RPMI7951 (cell line): ENCODE measurements around a stretch of chr1.

DNA sequence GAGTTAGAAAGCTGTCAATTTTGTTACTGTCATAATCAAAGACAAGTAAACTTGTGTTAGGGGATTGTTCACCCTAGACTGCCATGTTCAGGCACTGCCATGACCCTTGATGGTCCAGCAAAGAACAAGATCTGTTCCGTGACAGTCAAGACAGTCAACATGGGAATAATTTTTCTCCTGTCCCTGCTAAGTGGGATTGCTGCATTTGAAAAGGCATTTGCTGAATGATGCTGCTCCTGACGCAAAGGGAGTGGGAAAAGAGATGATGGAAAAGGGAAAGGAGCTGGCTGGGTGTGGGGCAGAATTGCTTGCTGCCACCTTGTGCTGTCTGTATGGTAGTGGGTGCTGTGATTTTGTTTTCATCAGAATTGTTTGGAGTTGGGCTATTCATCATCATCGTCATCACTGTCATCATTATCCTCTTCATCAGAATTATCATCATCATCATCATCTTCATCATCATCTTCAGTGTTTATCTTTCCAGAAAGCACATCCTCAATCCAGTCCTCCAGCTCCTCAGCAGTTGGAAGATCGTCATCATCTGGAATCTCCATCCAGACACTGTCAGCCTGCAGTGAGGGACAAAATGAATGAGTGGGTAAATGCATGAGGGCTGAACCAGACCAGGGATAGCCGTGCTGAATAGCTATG, 59.2 kb downstream of the VANGL1 start:
- RAMPAGE, long total RNA = no peak

DNA sequence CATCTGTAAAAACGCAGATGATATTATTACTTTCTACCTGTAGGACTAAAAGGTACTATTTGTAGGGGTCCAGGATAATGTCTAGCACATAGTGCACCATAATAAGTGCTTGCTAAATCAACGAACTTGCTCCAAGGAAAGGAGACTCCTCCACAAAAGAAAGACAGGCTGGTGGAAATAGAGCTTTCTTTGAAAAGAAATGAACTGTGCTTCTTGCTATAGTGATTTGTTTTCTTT, 30.7 kb upstream of the SLC22A15 start:
- RAMPAGE, long total RNA = no peak

- RAMPAGE, long total RNA = no peak
These were observed 56.6 kb downstream of the MAB21L3 start for GRCh38 chr1:116167625-116168295.

DNA sequence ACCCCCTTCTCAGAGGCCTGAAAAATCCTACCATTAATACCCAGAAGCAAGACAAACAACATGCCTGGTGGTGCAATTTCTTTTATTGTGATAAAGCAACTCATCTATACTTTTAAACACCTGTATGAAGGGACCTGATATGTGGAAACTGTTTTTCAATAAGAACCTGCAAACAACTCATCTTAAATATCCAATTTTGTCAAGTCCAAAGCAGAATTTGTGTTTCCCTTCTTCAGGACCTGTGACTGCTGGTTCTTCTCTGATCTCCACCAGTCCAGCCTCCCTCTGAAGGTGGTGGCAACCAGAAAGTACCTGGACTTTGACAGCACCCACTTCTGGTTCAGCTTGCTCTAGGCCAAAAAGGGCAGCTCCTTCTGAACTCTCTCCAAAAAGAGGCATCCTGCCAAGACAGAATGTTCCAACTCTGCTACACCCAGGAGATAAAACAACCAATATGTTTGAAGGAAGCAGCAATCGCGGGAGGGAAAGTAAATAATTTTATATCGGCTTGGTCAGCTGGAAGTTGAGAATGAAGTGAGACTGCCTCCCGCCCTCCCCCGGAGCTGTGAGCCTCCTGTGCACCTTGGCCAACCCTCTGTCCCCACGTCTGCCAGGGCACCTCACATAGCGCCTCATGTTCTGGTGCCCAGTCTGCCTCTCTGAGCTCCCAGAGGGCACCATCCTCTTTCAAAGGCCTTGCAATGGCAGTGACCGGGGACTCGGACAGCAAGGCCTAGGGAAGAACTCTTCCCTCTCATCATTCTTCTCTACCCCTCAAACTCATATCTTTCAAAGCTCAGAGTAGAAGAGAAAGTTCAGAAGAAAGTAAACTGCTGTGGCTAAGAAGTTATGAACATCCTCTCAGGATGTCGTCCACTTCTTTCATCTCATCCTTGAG, 130.3 kb upstream of the ATP1A1 start:
- RAMPAGE, long total RNA = no peak

DNA sequence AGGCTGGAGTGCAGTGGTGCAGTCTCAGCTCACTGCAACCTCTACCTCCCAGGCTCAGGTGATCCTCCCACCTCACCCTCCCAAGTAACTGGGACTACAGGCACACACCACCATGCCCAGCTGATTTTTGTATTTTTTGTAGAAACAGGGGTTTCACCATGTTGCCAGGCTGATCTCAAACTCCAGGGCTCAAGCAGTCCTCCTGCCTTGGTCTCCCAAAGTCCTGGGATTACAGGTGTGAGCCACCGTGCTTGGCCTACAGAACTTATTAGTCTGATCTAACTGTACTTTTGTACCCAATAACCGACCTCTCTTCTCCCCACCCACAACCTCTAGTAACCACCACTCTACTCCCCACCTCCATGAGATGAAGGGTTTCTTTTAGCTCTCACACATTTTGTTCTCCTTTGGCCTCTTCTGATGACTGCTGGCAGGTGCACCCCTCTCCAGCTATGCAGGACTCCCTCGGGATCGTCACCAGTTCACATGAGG, 100.0 kb upstream of the ATP1A1 start:
- RAMPAGE, long total RNA = no peak

DNA sequence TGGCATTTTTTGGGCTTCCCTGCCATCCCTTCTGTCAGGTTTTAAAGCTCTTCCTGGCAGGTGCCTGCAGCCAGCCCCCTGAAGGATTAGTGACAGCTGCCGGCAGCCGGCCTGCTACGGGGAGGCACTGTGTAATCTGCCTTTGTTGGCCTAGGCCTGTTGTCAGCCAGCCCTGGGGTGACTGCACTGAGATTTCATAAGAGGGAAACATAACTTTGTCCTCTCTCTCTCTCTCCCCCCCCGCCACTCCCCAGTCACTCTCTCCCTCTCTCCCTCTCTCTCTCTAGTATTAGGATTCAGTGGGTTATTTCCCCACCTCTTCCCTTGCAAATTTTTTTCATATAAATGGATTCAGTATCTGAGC, 99.6 kb upstream of the ATP1A1 start:
- RAMPAGE, long total RNA = no peak

DNA sequence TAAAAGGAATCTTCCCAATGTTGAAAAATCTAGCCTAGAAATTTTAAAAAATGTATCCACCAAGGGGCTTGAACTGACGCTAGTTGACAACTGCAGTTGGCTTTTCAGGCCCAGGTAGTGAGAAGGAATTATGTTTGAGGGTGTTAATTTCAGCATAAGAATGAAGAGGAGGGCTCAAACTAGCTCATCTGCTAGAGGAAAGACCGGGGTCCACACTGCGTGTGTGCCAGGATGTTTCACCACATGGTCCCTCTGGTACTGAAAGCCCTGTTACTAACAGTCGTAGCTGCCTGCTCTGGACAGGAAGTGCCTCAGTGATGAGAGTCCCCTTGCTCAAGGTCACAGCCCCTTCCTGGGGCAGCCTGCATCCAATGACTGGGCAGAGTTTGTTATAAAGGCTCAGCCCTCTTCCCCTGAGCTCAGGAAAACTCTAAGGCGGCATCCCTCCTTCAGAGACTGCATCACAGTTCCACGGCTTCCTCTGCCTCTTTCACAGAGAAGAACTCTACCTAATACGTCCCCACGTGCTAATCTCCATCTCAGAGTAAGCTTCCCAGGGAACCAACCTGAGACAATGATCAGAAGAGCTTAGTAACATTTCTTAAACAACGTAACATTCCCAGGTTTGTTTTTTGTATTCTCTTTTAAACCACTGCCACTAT, 38.2 kb upstream of the ATP1A1 start:
- RAMPAGE, long total RNA = no peak

DNA sequence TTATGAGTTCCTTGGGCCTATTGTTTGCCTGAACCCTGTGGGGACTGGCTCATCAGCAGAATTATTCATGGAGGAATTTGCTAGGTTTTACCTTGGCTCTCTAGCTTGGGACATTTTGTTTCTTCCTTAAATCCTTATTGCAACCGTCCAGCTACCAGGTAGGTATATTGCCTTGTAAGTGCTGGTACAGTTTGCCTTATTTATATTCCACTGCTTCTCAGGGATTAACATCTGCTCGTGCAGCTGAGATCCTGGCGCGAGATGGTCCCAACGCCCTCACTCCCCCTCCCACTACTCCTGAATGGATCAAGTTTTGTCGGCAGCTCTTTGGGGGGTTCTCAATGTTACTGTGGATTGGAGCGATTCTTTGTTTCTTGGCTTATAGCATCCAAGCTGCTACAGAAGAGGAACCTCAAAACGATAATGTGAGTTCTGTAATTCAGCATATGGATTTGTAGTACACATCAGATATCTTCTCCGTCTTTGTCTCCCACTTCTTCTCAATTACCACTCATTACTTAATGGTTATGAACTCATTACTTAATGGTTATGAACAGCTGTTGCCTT, 14.1 kb downstream of the ATP1A1 start:
- RAMPAGE, long total RNA = no peak

DNA sequence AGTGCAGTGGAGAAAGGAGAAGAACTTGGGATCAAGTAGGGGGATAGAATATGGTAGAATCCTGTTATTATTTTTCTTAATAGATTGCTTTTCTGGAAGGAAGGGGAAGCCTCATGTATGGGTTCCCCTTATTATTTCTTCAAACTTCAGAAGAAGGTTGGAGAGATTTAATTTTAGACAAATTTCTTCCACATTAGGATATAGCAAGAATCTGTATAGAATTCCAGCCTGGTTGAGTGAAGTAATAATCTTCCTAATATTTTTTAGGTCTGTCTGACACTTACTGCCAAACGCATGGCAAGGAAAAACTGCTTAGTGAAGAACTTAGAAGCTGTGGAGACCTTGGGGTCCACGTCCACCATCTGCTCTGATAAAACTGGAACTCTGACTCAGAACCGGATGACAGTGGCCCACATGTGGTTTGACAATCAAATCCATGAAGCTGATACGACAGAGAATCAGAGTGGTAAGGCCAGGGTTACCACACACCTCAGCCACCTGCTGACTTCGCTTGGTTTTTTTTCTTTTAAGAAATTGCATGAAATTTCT, 17.0 kb downstream of the ATP1A1 start:
- RAMPAGE, long total RNA = no peak

- RAMPAGE, long total RNA = no peak
These were observed 18.1 kb downstream of the ATP1A1 start for GRCh38 chr1:116391052-116391574.

- RAMPAGE, long total RNA = no peak
These were observed 23.4 kb downstream of the ATP1A1 start for GRCh38 chr1:116396151-116397162.

DNA sequence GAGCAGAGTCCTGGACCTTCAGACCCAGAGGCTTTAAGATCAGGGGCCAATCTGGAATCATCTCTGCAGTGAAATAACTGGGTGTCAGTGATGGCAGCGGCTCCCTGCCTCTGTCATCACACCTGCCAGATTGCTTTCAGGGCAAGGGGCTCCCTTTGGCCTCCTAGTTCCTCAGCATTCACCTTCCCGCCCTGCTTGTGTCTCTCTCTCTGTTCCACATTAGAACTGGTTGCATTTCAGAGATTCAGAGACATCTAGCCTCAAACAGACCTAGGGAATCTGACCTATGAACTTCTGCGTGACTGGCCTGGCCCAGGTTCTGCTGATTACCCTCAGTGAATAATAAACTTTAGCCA, 87.8 kb downstream of the ATP1A1 start:
- RAMPAGE, long total RNA = no peak

- RAMPAGE, long total RNA = no peak
These were observed 95.6 kb downstream of the CD58 start for GRCh38 chr1:116475005-116475848.

GRCh38 chr1:116509164-116509801, 61.5 kb downstream of the CD58 start:
- RAMPAGE, long total RNA = no peak

DNA sequence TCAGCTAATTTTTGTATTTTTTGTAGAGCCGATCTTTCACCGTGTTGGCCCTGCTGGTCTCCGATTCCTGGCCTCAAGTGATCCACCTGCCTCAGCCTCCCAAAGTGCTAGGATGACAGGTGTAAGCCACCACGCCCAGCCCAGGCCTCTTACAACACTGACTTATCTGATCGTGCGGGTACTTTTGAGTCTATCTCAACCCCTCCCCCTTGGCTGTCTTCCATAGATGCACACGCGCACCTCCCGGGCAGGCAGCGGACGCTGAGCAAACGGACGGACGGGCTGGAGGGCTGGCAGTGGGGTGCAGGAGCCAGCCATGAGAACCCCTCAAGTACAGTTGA, 1.1 kb downstream of the CD58 start:
- RAMPAGE, long total RNA = no peak

- RAMPAGE, long total RNA = no peak
These were observed 24.2 kb downstream of the IGSF3 start for GRCh38 chr1:116643313-116643768.

DNA sequence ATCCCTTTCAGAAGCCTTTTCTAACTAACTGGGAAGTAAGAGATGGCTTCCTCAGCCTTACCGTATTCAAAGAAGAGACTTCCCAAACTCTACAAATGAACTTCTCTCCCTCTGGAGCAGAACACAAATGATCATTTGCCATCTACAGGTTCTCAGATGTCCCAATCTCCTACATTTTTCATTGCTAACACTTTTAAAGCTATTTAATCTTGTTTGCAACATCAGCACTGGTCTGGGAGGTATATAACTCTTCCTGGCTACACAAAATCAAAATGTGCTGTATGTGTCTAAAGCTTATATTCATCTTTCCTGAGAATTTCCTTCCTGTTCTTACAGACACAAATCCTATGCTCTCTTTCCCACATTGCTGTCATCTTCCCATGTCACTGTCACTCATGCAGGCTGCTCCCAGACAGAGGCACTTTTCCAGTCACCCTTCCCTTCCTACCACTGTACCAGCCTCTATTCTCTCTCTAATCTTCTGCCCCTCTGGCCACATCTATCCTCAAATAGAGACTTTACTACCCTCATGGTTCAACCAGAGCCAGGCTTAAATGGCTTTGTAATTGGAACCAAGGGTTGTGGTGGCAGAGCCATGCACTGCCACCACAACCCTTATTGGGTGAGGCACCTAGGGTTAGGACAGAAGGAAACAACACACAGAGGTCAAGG, 4.5 kb downstream of the IGSF3 start:
- RAMPAGE, long total RNA = no peak

- RAMPAGE, long total RNA = no peak
These were observed 54.4 kb downstream of the CD2 start for GRCh38 chr1:116808377-116809326.

GRCh38 chr1:116824666-116824926, 70.4 kb downstream of the CD2 start:
- RAMPAGE, long total RNA = no peak

DNA sequence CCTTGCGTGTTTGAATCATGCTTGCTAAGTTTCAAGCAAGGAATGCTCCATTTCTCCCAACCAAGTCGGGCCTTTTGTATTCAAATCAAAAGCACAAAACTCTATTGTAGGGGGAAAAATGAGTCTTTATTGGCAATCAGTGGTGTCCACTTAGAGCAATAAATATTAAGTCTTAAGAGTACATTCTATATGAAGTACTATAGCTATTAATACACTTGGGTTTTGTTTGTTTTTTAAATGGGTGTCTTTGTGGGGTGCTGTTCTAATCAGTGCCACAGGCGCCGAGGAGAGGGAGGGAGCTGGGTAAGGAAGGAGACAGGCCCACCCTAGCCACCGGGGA, 704 bp upstream of the PTGFRN start:
- RAMPAGE, long total RNA = no peak